ENCODE data around the gene SSBP4.

- PRO-cap, 3 experiments = no peak in any of the 3 experiments
- RAMPAGE, long total RNA = no peak
- RRBS, 2 experiments = no CpG with 5 or more reads among the region's 9 CpGs
These were observed 21.8 kb upstream of the PDE4C start for GRCh38 chr19:18247947-18248524.

DNA sequence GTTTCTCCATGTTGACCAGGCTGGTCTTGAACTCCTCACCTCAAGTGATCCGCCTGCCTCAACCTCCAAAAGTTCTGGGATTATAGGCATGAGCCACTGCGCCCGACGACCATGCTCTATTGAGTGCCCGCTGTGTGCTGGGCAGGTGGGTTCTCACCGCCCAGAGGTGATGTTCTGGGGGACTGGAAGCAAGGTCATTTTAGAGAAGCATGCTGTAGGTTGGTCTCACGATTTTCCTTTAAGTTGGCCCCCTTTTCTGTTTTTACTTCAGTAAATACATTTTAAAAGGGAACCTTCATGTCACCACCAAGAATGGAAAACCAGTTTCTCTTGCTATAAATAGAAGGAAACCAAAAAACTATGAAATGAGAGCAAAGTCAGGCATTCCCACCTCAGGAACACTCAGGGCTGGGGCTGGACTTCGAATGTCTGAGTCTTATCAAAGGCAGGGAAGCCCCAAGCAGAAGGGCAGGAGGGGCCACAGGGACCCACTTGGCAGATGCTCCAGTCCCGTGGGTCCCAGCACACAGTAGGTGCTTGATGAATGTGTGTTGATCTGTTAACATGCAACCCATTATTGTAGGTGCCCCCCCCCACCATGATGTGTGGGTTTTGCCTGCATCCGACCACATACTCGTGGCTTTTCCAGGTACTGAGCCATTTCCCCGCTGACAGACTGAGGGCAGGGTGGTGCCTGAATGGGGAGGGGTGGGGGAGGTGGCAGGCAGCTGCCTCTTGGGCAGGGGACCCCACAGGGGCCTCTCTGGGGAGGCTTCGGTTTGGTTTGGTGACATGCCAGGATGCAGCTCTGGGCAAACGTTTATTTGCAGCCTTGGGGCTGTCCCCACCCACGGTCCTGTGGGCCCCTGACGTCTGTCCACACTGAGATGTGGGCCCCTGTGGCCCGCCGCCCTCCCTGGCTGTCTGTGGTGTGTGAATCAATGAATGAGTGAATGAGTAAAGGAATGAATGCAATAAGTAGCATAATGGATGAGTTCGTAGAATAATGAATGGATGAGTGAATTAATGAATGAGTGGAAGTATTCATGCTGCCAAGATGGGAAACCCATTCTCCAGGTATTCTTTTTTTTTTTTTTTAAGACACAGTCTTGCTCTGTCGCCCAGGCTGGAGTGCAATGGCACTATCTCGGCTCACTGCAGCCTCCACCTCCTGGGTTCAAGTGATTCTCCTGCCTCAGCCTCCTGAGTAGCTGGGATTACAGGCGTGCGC lies 8.8 kb upstream of the JUND start:
- PRO-cap, 3 experiments = no peak in any of the 3 experiments
- RAMPAGE, long total RNA = no peak
- RRBS, 2 experiments = no CpG with 5 or more reads among the region's 23 CpGs

DNA sequence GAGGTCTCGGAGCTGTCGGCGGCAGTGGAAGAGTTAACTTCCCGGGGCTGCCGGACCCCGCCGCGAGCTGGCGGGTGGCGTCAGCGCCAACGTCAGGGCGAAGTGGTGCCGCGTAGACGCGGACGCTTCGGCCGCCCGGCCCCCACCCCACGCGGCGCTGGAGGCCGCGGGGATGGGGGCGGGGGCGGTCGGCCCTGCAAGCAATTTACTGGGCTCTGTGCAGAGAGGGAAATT lies 10.7 kb upstream of the JUND start:
- PRO-cap, 3 experiments = peak in 3 of 3 experiments; most common plus-strand start position 150 of the sequence (in 2); most common minus-strand start position 99 of the sequence (in 2)
- RAMPAGE, long total RNA = no peak
- RRBS, 2 experiments = 1 to 2% methylated on average over 19 of the region's 29 CpGs

DNA sequence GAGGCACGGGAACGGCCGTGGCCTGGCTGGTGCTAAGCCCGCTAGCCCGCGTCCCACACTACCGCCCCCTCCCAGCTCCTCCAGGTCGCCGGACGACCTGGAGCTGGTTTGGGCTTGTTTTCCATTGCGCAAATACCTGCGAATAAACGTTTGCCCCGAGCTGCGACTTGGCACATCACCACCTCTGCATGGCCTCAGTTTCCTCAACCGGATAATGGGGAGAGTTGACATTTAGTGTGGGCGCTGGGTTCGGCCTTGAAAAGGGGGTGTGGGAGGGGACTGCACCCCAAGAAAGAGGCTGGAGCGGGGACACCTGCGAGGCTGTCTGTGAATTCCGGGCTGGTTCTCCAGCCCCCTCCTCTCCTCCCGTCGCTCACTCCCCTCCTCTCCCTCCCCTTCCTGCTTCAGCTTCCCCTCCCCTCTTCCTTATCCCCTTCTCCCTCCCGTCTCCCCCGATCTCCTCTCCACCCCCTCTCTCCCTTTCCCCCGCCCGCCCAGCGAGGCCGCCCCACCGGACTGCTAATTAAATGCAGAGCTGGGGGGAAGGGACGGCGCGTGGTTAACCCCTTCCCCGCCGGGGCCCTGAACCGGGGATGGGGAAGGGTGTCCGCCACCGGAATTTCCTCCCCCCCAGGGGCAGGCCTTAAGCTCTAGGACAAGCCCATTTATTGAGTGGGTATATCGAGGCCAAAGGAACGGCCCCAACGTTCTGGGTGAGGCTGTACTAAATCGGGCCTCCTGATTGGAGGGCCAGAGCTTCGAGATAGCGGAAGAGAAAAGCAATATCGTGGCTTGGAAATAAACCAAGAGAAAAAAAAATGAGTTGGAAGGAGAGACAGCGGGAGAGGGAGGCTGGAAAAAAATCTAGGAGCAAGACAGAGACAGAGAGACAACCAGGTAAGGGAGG lies 11.3 kb upstream of the JUND start:
- PRO-cap, 3 experiments = peak in 3 of 3 experiments; most common plus-strand start position 808 of the sequence (in 1); most common minus-strand start position 357 of the sequence (in 2)
- RAMPAGE, long total RNA = no peak
- RRBS, 2 experiments = 3 to 4% methylated on average over 13 of the region's 46 CpGs

DNA sequence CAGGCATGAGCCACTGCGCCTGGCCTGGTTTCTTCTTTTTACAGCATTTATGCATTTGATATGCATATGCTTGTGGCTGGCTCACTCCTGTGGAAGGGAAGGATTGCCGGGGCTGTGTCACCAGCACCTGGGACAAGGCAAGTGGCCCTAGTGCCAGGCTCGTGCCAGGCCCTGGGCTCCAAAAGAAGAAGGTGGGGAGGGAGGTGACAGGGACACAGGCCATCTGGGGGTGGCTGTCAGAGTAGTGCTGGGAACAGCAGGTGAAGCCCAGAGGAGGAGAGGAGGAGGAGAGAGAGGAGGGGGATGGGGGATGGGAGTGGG lies 18.8 kb downstream of the LSM4 start:
- PRO-cap, 3 experiments = peak in 1 of 3 experiments; most common plus-strand start position 215 of the sequence (in 1); most common minus-strand start position 143 of the sequence (in 1)
- RAMPAGE, long total RNA = no peak
- RRBS, 2 experiments = no CpG with 5 or more reads among the region's 3 CpGs

DNA sequence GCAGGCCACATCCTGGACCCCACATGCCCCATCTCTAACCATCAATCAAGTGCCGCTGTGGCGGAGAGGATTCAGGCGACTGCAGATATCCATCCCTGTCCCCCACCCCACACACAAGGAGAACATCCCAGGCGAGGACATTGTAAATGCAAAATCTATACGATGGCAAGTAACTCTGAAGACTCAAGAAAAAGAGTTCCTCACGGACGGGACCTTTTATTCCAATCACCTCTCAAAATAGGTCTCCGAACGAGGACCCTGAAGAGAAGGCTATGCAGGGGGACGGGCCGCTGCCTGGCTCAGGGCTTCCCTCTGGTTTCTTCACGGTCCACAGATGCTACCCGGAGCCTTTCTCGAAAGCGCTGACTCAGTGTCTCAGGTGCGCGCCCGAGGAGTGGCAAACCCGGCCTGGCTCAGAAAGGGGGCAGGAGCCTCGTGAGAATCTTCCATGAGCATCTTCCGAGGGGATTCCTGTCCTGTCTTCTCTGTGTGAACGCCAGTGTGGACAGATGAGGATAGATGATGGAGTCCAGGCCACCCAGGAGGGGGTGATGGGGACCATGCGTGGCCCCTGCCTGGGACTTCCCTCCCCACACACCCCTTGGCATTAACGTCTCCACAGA lies 16.7 kb downstream of the LSM4 start:
- PRO-cap, 3 experiments = no peak in any of the 3 experiments
- RAMPAGE, long total RNA = no peak
- RRBS, 2 experiments = 74 to 79% methylated on average over 7 of the region's 24 CpGs

DNA sequence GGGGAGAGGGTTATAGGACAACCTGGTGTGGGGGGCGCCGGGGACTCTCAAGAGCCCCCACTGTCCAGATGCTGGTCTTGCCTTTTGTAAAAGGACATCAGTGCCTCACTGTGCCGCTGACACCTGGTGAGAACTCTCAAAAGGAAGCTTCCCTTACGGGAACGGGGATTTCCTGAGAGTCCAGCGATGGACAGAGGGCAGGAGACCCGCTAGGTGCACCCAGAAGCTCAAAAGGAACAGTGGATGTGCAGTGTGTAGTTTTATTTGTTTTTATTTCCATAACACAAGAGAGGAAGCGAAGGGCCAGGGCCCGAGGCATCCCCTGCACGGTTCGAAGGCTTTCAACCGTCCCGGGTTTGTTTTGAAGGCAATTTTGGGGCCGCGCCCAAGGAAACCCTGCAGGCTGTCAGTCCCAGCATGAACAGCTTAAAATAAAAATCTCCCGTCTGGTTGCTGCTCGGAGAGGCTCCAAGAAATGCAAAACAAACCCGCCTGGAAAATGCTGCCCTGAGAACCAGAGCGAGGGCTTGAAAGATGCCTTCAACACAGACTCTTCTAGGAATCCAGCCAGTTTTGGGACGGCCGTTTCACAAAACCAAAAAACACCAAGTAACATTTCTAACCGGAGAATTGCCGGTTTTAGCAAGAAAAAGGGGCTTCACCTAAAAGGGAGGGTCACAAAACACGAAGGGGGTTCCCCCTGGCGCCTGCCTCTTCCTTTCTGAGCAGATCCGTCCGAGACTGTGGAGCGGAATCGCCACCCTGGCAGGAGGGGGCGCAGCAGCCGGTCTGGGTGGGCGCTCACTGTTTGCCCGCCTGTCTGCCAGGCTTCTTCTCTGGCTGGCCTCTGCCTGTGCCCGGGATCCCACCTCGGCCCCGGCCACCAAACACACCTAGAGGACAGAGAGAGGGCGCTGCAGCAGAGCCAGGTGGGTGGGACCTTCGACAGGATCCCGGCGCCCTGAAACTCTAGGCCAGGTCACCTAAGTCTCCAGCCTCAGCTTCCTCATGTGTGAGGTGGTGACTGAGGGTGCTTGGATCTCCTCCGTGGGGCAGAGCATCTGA lies 15.9 kb downstream of the LSM4 start:
- PRO-cap, 3 experiments = no peak in any of the 3 experiments
- RAMPAGE, long total RNA = no peak
- RRBS, 2 experiments = 52 to 67% methylated on average over 7 of the region's 41 CpGs

- PRO-cap, 3 experiments = no peak in any of the 3 experiments
- RAMPAGE, long total RNA = no peak
- RRBS, 2 experiments = no CpG with 5 or more reads among the region's 9 CpGs
These were observed 3.1 kb downstream of the LSM4 start for GRCh38 chr19:18319437-18320423.

DNA sequence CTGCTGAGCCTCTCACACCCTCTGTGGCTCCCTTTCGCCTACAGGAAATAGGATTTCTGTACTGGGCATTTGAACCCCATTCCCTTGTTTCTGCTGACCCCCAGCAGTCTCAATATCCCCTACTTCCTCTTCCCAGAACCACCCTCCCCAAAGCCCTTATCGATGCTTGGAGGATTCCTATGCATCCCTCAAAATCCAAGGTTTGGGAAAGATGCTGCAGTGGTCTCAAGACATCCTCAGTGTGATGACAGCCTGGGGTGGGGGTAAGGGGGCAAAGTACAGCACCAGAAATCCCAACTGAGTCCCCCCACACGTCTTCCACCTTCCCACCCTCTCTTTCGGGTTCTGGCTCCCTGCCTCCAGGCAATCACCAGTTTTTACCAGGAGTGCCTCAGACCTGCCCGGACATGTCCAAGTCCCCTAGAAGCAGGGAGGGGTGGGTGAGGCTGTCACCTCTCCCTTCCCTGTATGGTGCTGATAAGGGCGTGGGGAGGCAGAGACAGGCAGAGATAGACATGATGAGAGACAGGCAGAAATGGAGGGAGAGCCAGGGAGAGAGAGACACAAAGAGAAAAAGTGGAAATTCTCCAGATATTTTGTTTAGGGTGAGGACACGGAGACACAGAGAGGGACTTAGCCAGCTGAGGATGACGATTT lies 12.3 kb upstream of the GDF15 start:
- PRO-cap, 3 experiments = no peak in any of the 3 experiments
- RAMPAGE, long total RNA = no peak
- RRBS, 2 experiments = no CpG with 5 or more reads among the region's 8 CpGs

DNA sequence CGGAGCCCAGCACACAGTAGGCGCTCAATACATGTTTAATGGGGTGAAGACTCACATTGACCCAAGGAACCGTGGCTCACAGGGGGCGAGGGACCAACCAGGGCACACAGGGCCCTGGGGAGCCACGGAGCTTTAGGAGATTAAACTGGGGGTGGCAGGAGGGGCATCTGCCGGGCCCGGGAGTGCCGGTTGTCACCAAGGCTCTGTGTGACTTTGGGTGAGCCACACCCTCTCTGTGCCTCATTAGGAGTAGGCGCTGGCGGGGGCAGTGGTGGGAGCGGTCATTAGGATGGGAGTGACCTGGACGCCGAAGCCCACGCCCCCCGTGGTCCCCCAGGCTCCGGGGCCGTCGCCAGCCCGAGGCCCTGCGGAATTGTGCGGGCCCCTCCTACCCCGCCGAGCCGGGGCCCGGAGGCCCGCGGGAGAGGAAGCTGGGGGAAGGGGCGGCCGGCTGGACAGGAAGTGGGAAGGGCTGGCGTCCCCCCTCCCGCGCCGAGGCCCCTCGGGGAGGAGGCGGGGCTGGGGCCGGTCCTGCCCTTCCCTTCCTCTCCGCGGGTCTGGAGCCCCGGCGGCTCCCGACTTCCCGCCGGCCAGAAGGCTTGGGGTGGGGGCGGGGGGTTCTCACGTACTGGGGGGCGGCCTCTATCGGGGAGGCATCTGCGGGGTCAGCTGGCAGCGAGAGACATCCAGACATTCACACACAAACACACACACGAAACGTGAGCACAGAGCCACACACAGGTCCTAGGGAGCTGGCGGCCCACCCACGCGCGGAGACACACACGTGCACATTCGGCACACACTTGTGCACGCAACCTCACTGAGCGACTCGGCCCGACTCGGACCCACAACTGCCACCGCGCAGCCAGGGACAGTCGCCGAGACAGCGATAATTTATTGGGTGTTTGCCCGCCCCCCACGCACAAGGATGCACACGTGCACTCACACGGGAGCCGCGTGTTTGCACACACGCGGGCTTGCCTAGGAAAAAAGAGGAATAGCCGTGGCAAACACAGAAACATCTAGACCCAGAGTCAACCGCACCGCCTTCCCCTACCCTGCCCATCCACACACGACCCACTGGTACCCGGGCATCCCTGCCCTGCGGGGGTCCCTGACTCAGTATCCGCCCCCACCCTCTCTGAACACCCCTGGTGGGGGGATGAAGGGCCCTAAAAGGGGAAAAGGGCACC lies 1.5 kb upstream of the SSBP4 start:
- PRO-cap, 3 experiments = peak in 3 of 3 experiments; most common plus-strand start position 540 of the sequence (in 1); most common minus-strand start position 375 of the sequence (in 2)
- RAMPAGE, long total RNA = no peak
- RRBS, 2 experiments = 2% methylated on average over 19 to 22 of the region's 82 CpGs

GRCh38 chr19:18419102-18420115 lies at the start of gene SSBP4:
SSBP4 (plus strand) TSS chr19:18419398.
- PRO-cap, 3 experiments = peak in 3 of 3 experiments; most common plus-strand start chr19:18419410 (in 3); most common minus-strand start chr19:18419238 (in 1)
- RAMPAGE, long total RNA = no peak
- RRBS, 2 experiments = 1 to 2% methylated on average over 76 of the region's 161 CpGs

- PRO-cap, 3 experiments = no peak in any of the 3 experiments
- RAMPAGE, long total RNA = no peak
- RRBS, 2 experiments = 22 to 26% methylated on average over 34 to 36 of the region's 87 CpGs
These were observed 9.0 kb downstream of the ISYNA1 start for GRCh38 chr19:18428637-18429687.

DNA sequence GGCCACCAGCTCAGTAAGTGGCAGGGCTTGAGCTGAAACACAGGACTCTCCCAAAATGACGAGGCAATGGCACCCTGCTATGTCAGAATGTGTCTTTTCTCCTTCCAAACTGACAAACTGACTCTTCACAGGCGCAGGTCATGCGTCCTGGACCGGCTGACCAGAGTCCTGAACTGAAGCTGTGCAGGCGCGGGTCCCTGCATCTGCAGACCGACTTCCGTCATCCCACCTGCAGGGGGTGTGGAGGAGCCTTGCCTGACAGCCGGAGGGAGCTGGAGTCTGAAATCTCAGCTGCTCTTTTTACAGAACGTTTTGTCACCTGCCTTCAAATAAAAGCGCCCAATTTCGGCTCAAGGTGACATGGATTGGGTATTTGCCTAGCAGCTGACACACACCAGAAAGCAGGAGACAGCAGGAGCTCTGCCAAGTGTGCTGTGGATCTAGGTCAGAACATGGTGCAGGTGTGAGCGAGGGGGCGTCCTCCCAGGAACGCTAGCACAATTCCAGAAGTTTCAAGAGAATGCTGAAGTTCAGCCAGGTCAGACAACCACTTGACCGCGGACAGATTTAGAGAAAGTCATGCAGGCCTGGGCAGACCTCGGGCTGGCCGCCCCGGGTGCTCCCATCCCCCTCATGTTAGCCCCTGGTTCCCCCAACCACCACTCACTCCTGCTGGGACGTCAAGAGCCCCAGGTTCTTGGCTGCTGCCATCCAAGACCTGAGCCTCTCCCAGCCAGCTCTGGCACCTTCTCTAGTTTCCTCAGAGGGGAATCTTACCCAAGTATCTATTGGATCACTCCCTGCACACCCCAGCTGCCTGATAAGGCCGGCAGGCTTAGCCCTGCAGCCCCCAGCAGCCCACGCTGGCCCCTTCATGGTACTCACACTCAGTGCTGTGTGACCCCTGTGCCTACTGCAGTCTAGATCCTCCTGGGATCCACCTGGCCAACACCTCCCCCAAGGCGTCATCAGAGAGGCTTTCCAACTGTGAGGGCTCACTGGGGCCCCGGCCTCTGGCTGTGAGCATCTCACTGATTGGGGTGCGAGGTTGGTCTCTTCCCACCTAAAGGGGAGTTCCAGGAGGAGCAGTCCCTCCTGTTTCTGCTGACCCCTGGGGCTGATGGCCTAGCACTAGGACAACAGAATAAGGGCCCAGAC lies 32.7 kb downstream of the ELL start:
- PRO-cap, 3 experiments = no peak in any of the 3 experiments
- RAMPAGE, long total RNA = no peak
- RRBS, 2 experiments = 10 to 15% methylated on average over 2 of the region's 26 CpGs

DNA sequence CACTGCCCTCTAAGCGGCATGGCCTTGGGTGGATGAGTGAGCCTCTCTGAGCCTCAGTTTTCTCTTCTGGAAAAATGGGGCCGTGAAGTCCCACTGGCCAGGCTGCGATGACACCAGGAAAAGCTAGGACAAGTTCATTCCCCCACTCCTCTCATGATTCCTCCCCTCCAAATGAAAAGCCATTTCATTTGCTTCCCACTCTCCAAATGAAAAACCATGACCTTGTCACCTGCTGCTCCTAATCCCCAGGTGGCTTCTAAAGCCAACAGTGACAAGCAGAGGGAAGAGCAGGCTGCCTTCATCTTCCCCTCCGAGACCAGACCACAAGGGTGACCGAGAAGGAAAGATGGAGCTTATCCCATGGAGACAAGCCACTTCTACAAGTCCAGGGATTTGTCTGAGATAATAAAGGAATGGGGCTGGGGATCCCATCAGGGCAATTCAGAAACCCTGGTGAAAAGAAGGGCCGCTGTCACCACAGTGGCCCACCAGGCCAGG lies 29.0 kb downstream of the ELL start:
- PRO-cap, 3 experiments = no peak in any of the 3 experiments
- RAMPAGE, long total RNA = no peak
- RRBS, 2 experiments = no CpG with 5 or more reads among the region's 6 CpGs

DNA sequence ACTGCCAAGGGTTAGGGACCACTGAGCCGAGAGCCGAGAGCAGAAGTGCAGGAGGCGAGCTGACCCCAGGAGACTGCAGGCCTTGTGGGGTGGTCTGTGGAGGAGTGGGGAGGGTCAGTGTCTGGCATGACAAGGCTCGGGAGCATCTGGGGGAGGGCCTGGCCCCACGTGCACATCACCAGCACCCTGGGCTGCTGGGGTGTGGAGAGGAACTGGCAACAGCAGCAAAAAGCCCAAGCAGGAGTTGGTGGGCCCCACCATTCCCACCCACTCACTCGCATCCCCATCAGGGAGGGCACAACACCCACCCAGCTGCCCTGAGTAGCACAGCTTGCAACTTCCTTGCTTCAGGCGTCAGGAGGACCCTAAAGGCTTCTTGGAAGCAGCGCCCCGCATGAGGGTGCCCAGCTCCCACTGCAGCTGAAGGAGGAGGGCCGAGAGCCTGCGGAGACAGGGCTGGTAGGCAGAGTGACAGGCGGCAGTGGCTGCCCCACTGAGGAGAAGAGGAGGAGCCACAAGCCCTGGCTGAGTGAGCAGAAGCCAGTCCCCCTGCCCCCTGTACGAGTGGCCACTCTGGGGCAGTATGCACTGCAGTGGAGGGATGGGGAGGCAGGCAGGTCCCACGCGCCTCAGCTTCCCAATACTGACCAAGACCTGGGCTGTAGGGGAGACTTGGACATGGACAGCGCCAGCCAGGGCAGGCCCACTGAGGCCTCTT lies 26.6 kb downstream of the ELL start:
- PRO-cap, 3 experiments = no peak in any of the 3 experiments
- RAMPAGE, long total RNA = no peak
- RRBS, 2 experiments = no CpG with 5 or more reads among the region's 16 CpGs

GRCh38 chr19:18590390-18591143 lies 2.0 kb downstream of the REX1BD start:
- PRO-cap, 3 experiments = no peak in any of the 3 experiments
- RAMPAGE, long total RNA = no peak
- RRBS, 2 experiments = no CpG with 5 or more reads among the region's 32 CpGs

DNA sequence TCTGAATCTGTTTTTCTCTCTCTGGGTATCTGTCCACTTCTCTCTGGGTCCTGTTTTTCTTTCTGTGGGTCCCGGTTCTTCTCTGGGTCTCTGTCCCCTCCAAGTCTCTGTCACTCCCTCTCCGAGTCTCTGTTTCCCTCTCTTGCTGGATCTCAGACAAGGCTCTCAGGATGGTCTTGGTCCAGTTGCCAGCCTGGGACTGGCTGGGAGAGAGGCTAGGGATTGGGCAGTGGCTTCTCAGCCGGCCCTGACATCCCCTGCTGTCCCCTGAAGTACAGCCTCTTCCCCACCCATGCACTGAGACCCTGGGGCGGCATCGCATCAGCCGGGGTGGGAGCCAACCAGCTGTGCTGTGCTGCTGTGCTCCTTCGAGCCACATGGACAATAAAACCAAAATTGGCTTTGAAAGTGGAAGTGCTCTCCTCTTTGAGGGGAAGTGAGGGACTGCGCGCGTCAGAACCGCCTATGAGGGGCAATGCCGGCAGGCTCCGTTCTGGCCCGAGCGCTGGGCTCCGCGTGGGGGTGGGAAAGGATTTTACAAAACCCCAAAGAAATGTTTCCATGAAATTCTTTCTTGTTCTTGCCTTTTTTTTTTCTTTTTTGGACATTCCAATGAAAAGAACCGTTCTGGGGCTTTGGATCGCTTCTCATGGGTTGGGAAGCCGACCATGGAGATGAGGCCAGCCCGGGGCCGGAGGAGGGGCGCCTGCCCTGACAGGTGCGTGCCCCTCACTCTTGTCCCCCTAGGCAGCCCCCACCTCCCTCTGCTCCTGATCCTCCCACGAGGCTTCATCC lies 22.4 kb downstream of the KLHL26 start:
- PRO-cap, 3 experiments = peak in 2 of 3 experiments; most common plus-strand start position 456 of the sequence (in 1); most common minus-strand start position 386 of the sequence (in 2)
- RAMPAGE, long total RNA = no peak
- RRBS, 2 experiments = 21% methylated on average over 4 of the region's 25 CpGs; no CpG with 5 or more reads in 1 of the 2 experiments

- PRO-cap, 3 experiments = no peak in any of the 3 experiments
- RAMPAGE, long total RNA = no peak
- RRBS, 2 experiments = no CpG with 5 or more reads among the region's 16 CpGs
These were observed 24.8 kb downstream of the CRTC1 start for GRCh38 chr19:18708166-18708760.

- PRO-cap, 3 experiments = no peak in any of the 3 experiments
- RAMPAGE, long total RNA = no peak
- RRBS, 2 experiments = no CpG with 5 or more reads among the region's 14 CpGs
These were observed 18.2 kb downstream of the UPF1 start for GRCh38 chr19:18849967-18850395.

DNA sequence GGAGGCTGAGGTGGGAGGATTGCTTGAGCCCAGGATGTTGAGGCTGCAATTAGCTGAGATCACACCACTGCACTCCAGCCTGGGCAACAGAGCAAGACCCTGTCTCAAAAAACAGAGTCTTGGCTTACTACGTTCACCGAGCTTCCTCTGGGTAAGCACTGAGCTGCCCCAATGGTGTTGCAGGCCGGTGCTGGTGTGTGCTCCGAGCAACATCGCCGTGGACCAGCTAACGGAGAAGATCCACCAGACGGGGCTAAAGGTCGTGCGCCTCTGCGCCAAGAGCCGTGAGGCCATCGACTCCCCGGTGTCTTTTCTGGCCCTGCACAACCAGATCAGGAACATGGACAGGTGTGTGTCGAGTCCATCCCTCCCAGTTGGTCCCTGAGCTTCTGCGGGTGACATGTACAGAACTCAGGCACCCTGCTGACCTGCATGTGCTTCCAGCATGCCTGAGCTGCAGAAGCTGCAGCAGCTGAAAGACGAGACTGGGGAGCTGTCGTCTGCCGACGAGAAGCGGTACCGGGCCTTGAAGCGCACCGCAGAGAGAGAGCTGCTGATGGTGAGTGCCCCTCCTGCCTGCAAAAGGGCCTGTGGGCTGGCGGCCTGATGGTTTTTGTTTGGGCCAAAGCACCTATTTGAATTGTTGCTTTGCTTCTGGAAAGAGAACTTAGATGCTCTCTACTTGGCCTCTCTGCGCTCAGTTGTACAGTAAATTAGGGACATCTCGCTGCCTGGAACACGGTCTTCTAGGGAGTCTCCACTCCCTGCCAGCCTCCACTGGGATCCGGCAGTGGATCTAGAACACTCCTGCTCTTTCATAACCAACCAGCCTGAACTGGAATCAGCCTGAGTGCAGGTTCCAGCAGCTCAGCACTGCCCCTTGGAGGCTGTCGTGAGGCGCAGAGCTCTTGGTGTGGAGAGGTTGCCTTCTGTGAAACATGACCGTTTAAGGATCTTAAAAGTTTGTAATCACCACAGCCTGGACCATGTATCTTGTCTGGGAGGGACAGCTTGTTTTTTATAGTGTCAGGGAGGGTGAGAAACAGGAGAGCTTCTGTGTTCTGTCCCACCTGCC lies 24.3 kb downstream of the UPF1 start:
- PRO-cap, 3 experiments = no peak in any of the 3 experiments
- RAMPAGE, long total RNA = no peak
- RRBS, 2 experiments = 58 to 92% methylated on average over 4 to 8 of the region's 32 CpGs